Panc1 (cell line): ENCODE results near the genes ALOXE3, HES7 and RNF222.

DNA sequence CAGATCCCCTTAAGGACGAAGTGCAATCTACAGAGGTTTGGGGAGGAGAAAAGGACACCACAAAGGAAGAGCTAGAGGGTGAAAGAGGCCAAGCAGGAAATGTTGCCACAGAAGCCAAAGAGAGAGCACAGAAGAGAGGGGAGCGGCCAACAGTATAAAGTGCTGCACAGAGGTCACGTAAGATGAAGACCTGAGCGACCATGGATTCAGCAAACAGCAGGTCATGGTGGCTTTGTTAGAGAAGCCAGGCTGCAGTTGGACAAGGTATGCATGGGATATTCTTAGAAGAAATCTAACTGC, 10.3 kb downstream of the CYB5D1 start:
- RRBS, 2 experiments = no CpG with 5 or more reads among the region's 4 CpGs

DNA sequence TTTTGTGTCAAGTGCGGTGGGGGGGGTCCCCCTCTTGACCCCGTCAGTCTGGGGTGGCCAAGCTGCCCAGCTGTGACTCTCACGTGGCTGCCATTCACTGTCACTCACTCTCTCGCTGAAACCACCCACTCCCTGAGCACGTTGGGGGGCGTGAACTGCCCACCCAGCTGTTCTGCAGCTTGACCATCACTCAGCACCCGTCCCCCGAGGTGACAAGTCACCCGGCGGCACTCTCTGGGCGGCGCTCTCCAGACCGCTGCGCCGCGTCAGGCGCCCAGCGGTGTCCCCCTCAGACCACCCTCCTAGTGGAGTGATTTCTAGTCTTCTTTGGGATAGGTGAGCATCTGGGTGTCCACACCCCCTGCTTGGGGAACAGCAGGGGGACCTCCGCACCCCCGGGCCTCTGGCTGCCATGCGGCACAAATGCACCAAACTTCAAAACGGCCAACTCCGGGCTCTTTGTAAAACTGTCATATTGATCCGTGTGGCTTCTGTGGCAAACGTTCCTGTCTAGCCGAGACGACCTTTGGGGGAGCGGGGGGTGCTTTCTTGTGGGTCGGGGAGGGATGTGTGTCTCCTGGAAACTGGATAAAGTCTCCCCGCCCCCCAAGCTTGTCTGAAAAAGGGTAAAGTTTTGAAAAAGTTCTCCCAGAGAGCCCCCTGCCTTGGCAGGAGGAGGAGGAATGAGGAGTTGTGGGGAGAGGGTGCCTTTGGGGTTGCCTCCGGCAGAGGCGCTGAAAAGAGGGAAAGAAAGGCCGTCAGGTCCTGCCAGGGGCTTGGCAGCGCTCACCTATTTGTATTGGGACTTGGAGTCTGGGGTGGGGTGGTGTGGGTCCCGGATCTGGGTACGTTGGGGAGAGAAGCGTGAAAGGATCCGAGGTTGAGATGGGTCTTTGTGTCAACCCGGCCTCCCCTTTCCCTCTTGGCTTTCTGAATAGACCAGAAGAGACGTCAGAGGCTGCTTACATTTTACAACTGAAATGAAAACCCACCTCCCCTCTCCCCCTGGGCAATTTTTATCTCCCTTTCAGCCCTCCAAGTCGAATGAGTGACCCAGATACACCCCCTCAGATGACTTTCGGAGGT, 2.2 kb upstream of the CHD3 start:
- RRBS, 2 experiments = 2 to 4% methylated on average over 9 to 12 of the region's 42 CpGs

- RRBS, 2 experiments = no CpG with 5 or more reads among the region's 32 CpGs
Observed at GRCh38 chr17:7887084-7887992, 1.3 kb upstream of the CHD3 start.

DNA sequence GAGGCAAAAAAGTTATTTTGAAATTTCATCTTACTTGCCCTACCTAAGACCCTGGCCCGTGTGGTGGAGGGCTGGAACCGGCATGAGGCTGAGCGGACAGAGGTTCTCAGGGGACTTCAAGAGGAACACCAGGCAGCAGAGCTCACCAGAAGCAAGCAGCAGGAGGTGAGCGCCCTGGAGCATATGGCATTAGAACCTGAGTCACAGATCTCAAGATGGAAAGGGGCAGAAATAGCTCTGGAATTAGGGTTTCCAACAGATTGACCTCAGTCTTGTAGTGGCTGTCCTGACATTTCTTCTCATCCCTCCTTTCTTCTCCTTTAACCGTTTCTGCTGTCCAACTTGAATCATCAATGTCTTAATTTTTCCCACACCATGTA, 4.6 kb downstream of the CNTROB start:
- RRBS, 2 experiments = no CpG with 5 or more reads among the region's 5 CpGs

- RRBS, 2 experiments = 16 to 23% methylated on average over 2 of the region's 47 CpGs
Observed at GRCh38 chr17:8117538-8118742, at the start of gene ALOXE3. TSS of gene ALOXE3 (minus strand) at chr17:8118514.

GRCh38 chr17:8123921-8125073, at the start of gene HES7:
TSS of gene HES7 (minus strand) at chr17:8124106.
- RRBS, 2 experiments = 0 to 4% methylated on average over 2 to 6 of the region's 44 CpGs

DNA sequence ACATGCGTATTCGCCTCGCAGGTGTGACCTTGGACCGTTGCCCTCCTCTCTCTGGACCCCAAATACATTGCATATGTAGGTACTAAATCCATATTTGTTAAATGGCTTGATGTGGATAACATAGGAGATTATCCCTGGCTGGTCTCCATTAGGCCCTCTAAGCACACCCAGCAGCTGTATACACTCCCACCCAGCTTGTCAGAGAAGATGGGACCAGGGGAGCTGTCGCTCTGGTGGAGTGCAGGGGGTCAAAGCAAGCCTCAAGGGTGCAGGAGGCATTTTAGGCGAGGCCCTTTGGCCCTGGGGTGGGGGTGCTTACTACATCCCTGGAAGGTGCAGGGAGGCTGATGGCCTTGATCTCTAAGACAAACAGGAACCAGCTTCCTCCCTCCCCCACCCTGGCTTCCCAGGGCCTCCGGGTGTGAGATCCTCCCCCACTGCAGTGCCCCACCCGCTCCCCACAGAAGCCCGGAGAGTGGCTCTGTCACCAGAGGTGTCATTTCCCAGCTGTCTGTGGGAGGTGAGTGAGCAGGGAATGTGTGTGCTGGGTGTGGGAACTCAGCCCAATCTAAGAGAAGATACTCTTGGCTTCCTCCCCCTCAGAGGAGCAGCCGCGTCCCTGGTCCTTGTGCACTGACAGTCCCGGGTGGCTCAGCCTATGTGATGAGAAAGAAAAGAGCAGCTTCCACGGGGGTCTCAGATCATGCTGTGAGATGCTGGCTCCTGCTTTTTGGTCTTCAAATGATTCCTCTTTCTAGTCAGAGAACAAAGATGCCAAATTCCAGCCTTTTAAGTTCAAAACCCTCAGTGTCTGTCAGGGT, 1.5 kb upstream of the VAMP2 start:
- RRBS, 2 experiments = 2 to 11% methylated on average over 3 of the region's 13 CpGs

DNA sequence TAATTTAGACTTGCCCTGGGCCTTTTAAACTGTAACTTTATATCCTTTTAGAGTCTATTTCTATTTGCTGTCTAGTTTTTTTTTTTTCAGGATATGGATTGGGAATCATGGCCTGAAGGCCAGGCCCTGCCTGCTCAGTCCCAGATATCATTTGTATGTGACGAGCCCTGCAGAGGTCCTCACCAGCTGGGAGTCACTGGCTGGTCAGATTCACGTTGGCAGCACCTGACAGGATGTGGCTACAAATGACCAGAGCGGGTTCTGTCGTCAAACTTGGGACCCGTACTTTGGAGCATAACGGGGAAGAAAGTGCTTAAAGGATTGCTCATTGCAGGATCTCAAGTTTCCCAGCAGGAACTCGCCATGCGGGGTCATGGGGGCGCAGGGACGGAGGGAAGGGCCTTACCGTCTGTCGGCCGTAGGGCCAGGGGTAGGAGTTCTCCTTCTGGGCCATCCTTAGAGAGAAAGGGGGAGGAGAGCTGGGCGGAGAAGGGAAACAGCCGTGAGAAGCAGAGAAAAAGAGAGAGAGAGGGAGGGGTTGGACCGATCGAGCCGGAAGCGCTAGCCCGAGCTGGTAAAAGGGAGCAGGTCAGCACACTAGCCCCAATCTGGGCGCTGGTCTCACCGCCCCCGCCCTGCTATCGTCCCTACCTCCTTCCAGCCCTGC, 471 bp downstream of the AURKB start:
- RRBS, 2 experiments = no CpG with 5 or more reads among the region's 24 CpGs

DNA sequence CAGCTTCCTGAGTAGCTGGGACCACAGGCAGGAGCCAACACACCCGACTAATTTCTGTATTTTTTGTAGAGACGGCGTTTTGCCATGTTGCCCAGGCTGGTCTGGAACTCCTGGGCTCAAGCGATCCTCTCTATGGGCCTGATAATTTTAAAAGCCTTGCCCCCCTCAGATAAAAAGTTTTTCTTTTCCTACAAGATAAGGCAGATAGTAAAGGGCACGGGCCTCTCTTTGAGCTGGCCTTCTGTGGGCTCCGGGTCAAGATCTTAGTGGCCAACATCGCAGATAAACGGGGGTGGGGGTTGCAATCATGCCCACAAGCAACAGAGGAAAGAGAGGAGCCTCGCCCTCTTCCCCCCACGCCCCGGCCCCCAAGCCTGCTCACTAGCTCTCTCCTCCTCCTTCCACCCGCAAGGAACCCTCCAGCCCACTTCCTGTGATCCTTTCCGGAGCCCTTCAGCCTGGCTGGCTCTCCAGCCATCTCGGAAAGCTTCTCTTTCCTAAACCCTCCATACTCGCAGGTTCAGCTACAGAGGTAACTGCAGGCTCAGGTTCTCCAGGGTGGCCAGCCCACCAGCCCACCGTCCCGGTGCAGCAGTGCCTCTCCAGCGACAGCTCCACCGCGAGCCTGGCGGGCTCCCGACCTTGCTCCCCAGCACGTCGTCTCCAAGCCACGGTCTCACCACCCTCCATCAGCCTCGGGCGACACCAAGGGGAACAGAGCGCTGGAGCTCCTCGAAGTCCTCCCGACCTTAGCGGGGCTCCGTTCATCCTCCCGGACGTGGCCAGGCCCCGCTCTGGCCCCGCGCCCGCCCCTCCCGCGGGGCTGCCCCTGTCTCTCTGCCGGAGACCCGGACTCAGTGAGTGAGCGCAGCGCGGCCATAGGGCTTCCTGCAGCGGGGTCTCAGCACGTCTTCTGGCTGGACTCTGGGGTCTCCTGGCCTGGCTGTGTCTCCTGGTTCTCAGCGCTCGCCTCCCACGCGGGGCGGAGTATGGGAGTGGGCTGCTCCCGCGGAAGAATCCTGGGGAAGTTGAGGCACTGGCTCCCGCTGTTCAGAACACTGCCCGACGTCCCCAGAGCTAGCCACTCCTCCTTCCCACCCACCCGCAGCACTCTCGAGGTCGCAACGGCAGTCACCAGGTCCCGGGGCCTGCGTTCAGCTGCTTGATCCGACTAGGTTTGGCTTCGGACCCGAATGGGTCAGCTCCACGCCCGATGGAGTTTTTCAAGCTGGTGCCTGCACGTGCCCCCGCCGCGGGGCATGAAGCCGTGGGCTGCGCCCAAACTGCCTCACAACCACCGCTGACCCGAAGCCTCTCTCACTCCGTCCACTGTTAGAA, 12.9 kb upstream of the ODF4 start:
- RRBS, 2 experiments = 19 to 33% methylated on average over 11 to 15 of the region's 77 CpGs

DNA sequence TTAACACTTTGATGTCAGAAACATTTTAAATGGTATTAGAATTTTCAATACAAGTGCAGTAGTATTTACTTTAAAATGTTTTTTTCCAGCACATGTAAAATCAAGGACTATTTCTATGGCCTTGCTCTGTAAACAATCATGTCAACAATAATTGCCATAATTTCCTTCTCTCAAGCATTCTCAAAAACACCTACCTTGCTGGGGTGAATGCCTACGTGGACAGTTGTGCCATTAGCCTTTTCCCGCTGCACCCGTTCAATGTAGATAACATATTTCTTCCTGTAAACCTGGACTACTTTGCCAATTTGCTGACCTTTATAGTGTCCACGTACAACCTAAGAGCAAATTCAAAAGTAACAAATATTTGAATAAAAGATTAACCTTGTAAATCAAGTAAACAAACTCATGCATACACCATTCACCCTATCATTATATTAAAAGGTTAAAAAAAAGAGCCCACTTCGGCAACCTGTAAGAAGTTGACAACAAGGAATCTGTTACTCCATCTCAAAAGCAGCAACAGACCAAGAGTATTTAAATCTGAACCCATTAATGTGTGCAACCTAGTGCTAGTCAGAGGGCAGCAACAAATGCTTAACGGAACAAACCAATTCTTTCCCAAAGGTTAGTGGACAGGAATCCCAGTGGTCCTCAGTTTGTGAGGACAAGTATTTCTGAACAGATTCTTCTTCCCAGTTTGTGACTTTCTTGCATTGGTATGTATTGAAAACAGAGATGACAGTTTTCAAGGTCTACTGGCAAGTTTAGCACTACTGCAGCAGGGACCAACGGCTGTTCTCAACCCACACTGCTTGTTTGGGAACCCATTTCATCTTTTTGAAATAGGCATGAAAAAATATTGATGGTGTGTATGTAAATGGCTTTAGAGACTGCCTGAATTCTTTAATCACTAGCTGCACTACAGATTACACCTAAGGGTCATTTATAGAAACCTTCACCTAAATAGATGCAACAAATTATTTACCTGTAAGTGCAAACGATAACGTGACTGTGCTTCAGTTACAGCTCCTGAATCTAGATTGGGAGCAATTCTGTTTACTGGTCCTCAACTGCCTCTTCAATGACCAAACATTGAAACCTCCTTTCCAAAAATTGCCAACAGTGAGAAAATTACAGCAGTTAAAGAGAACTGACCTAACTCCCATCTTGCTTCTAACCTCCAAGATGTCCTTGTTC, 3.0 kb downstream of the RPL26 start:
- RRBS, 2 experiments = no CpG with 5 or more reads among the region's 9 CpGs

GRCh38 chr17:8397634-8398118, at the start of gene RNF222:
TSS of gene RNF222 (minus strand) at chr17:8397827.
- RRBS, 2 experiments = no CpG with 5 or more reads among the region's 13 CpGs

DNA sequence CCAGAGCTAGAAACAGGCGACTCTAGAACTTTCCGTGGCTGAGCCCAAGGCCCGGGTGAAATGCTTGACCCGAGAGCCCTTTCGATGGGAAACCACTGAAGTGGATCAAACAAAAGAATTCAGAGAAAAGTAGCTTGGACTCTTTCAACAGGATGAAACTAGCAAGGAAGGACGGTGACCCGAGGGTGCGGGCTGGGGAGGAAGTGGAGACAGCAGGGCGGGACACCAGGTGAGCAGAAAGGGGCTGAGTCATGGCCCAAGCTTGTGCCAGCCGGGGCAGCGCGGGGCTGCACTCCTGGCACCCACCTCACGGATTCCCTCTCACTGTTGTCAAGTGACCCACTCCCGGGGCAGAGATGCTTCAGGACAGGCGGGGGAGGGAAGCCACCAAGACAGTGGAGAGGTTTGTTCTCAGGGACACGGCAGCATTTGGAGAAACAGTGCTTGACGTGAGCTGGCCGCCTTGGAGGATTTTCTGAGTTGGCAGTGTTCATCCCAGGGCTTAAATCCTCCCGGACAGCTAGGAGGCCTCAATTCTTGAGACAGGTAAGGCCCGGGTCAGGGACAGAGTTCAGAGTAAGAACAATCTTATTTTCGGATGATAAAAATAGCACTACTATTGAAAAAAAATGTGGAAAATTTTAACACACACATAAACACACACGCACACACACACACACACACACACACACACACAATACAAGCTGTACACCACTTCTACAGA, 10.8 kb upstream of the RNF222 start:
- RRBS, 2 experiments = 40 to 44% methylated on average over 5 of the region's 22 CpGs

GRCh38 chr17:8412851-8413371, 15.3 kb upstream of the RNF222 start:
- RRBS, 2 experiments = no CpG with 5 or more reads among the region's 9 CpGs

DNA sequence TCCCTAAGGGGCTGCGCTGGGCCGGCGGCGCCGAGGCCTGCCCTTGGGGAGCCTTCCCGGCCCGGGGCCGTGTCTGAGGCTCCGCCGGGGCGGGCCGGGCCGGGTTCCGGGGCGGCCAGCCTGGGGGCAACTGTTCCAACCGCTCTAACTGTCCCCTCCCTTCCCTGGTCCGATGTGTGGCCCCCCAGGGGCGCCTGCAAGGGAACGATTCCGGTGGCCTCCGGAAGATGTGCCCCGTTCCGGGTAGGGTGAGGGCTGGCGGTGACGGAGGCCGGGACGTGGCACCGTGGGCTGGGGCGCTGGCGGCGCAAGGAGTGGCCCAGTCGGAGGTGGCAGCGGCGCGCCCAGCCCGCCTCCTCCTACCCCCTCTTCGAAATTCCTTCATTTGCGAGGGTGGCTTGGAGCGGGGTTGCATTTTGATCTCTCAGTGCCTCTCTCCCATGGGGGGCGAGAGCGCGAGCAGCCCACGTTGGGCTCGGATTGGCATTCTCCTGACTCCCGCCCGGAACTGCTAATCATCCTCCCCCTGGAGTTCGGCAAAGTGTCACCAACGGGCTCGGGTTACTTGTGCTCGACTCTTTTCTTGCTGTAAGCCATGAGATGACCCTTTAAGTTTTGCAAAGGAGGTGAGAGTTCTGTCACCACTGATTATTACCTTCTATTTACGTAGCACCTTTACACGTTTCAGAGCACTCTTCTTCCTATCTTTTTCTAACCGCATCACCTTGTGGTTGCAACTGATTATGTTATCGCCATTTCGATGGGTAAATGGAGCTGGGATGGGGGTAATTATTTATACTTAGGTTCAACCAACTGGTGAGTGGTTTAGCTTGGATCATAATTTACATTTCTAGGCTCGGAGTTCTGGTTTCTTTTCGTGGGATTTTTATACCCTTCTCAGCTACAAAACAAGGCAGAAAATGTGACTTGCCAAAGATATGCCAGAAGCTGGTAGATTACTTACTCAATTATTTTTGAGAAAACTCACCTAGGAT, 682 bp downstream of the NDEL1 start:
- RRBS, 2 experiments = 2 to 3% methylated on average over 10 to 12 of the region's 57 CpGs

DNA sequence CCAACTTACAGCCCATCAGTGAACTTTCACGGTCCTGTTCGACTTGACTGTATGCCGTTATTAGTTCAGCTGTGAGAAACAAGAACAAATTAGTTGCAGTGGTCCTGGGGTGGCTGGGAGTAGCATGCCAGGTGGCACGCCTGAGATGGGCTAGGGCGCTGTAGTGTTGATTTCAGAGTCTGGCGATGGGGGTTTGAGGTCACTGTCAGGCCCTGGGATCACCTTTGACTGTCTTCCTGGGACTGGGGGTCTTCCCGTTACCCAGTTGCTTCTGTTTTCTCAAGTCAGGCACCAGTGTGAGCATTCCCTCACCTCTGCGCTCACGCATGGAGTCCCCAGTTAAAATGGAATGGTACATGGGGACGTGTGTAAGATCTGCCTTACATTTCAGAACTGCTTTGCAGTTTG, 27.8 kb downstream of the NDEL1 start:
- RRBS, 2 experiments = no CpG with 5 or more reads among the region's 10 CpGs

DNA sequence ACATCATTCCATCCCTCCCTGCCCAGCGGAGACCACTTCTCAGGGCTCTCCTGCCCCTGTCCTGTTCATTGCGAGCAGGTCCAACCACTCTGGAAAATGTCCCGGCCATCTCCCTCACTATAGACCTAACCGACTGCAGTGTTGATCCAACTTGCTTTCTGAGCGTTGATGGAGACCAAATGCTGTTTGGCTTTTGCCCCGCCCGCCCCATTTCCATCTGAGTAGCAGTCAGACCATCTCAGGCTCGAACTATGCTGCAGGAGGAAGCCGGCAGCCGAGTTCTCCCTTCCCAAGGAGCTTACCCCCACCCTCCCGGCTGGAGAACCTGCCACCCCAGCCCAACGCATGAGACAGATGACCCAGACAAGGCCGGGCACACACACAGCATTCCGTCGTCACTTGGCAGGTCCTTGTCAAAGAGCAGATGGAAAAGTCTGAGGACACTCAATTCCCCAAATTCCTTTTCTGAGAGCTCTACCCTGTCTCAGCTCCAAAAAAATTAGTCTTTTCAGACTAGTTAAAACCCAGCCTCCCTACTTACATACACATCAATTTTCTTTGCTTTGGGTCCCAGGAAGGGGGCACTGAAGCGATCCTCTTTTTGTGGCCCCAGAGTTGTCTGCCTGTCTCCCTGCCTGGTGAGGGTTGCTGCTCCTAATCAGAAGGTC, 44.4 kb upstream of the MYH10 start:
- RRBS, 2 experiments = 33 to 40% methylated on average over 3 of the region's 16 CpGs

- RRBS, 2 experiments = no CpG with 5 or more reads among the region's 8 CpGs
Observed at GRCh38 chr17:8707867-8708494, 36.7 kb downstream of the CCDC42 start.

DNA sequence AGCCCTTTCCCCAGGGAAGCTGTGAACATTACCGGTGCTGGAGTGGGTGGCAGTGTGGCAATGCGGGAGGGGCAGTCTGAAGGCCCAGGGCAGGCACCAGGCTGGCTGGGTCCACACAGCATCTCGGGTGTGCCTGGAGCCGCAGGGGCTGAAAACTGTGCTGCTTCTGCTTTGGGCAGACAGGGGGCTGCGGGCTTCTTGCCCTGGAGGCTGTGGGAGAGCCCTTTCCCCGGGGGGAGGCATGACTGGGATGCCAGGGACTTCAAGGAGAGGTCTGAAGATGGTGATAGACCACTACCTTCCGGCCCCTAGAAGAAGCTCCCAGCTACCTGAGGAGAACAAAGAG, 6.7 kb upstream of the PIK3R6 start:
- RRBS, 2 experiments = 13 to 21% methylated on average over 2 of the region's 7 CpGs

DNA sequence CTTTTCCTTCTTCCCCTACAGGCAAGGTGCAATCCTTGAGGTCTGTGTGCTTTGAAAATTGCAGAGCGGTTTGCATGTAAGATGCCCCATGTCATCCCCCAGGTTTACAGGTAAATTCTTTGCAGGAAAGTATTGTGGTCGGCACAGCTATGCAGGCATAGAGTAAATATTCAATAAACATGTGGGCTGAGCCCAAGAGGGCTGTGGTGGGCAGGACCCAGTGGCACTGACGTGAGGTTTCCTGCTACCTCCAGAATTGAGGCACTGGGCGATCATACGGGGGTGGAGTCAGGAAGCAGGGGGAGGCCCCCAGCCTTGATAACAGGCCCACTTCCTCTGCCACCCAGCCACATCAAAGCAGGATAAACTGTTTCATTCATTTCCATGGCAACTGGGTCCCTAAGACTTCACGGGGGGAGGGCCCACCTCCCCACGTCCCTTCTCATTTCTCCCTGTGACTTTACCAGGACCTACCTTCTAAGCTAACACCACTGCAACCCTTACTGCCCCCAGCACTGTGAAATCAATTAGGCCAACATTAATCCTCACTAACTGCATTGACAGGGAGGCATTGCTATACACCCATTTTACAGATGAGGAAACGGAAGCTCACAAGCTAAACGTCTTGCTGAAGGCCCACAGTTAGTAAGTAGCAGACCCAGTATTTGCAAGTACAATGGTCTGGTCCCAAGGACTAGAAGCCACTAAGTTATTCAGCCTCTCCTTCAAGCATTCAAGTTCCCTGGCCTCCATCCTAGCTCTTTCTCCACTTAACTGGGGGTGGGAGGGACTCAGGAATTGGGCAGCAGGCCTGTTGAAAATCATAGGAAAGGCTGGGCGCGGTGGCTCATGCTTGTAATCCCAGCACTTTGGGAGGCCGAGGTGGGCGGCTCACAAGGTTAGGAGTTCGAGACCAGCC, 31.7 kb upstream of the PIK3R6 start:
- RRBS, 2 experiments = no CpG with 5 or more reads among the region's 14 CpGs

GRCh38 chr17:8959388-8959993, 6.0 kb downstream of the PIK3R5 start:
- RRBS, 2 experiments = no CpG with 5 or more reads among the region's 11 CpGs